Choroid plexus epithelial cell (primary cell): ENCODE data around the gene RIC1.

- RRBS: no CpG with 5 or more reads among the region's 16 CpGs
These were observed 166.4 kb downstream of the SMARCA2 start for GRCh38 chr9:2181158-2182435.

DNA sequence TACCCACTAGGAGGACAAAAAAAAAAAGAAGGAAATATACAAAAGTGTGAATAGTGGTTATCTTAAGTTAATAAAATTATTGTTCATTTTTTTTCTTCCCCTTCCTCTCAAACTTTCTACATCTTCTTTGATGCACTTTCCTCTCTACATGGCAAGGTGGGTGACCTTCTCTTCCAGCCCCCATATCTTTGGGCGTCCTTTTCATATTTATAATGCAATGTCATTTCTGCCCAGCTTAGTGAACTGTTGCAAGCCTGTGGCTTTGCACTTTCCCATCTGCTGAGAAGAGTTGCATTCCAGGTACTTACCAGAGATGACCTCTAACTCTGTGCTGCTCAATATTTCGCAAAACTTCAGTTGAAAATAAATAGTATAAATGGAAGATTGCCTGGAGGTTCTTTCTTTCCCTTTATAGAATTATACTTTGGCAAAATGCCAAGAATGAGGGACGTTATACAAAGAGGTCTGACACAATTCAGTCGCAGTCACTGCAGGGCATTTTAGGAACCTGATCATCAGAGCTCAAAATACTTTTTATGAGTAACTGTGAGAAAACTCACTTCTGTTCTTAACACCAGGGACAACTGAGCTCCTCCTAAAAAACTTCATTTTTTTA lies 19.0 kb upstream of the VLDLR start:
- RRBS: no CpG with 5 or more reads among the region's 4 CpGs

GRCh38 chr9:3180870-3181915 lies 337.3 kb upstream of the PUM3 start:
- RRBS: 7% methylated on average over 25 of the region's 88 CpGs

GRCh38 chr9:3330299-3330850 lies 195.4 kb downstream of the RFX3 start:
- RRBS: no CpG with 5 or more reads among the region's 8 CpGs

- RRBS: no CpG with 5 or more reads among the region's 5 CpGs
These were observed 39.4 kb downstream of the RFX3 start for GRCh38 chr9:3486313-3486814.

DNA sequence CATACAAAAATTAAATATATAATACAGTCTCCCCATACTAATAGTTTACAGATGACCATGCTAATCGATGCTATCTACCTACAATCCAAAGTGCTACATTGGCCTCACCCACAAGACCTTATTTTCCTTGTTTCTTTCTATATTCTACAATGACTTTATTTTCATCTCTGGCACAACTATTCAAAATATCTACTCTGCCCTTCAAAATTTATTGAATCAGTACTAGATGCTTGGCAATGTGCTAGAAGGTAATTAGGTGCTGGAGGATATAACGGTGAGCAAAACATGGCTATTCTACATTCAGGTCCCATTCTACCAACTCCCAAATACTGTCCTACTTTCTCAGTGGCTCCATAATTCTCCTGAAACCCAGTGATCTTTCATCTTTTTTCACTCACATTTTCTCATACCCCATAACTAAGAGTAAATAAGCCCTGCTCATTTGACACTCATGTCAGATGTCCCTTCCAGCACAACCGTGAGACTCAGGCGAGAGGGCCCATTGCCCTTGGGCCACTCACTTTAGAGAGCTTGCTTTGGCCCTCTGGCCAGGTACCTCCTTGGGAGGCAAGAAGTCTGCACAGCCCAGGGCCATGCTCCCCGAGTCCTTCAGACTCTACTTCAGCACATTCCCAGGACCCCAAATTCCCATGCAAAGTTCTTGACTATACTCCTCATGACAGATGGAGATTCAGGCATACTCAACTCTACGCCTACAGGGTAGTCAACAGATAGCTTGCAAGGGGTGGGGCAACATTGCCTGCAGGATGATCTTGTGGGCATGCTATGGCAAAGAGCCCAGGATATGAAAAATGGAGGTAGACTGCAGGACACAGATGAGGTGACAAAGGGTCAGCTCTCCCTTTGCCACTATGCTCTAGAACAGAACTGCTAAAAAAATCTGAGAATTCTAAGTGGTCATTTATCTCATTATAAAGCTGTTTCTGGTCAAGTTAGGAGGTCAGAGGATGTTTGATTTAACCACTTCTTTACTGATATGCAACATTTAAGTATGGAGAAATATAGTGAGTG lies 33.6 kb downstream of the RFX3 start:
- RRBS: no CpG with 5 or more reads among the region's 6 CpGs

GRCh38 chr9:4068507-4068762 lies 231.4 kb downstream of the GLIS3 start:
- RRBS: no CpG with 5 or more reads among the region's 1 CpG

DNA sequence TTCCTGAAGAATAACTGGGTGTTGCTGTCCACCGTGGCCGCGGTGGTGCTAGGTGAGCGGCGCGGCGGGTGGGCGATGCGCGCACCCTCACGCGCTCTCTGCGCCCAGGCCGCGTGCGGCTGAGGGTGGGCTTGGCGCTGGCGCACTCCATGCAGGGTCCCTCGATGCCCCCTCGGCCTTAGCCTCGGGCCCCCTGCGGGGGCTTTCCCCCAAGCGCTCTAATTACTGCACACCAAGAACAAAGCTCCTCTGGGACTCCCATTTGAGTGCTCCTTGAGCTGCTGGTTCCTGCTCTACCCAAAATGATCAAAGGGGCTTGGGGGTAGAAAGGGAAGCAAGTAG lies 422 bp downstream of the SLC1A1 start:
- RRBS: no CpG with 5 or more reads among the region's 23 CpGs

GRCh38 chr9:4495595-4495979 lies 5.3 kb downstream of the SLC1A1 start:
- RRBS: no CpG with 5 or more reads among the region's 3 CpGs

DNA sequence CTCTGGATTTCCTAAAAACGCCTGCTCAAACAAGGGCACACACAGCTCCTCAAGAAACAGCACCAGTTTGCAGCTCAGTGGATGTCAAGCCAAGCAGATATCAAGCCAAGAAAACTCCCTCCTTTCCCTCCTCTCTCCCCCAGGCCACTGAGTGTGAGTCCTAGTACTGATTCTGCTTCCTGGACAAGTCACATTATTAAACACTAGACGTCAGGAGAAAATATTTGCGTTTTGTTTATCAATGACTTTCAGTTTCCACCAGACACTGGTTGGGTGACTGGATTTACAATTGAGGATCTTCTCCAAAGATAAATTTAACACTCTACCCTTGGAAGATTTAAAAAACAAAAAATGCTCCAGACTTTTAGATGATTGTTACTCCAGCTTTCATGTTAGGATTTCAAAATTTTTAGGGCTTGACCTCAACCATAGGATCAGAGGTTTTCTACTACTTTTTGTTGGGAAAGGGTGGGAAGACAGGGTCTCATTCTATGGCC lies 59.7 kb downstream of the SLC1A1 start:
- RRBS: no CpG with 5 or more reads among the region's 3 CpGs

DNA sequence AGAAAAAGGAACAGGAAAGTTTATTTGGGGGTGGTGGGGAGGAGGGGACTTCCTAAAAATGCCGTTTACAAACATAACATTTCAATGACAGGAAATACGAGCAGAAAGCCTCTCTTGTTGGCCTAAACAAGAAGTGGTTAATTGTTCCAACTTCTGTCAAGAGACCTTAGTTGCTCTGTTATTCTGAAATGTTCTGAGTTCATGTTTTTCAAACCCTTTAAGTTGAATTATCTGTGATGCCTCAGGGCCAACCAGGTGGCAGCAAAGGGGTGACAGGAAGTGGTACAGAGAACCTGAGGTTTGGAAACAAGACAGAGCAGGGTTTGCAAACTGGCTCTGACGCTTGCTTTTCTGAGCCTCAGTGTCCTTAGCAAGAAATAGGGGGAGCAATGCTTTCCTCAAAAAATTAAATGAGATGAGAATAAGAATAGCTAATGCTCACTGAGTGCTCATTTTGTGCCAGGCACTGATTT lies 65.5 kb upstream of the PLPP6 start:
- RRBS: no CpG with 5 or more reads among the region's 3 CpGs

DNA sequence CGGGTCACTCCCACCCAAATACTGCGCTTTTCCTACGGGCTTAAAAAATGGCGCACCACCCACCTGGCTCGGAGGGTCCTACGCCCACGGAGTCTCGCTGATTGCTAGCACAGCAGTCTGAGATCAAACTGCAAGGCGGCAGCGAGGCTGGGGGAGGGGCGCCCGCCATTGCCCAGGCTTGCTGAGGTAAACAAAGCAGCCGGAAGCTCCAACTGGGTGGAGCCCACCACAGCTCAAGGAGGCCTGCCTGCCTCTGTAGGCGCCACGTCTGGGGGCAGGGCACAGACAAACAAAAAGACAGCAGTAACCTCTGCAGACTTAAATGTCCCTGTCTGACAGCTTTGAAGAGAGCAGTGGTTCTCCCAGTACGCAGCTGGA lies 56.0 kb upstream of the PLPP6 start:
- RRBS: no CpG with 5 or more reads among the region's 16 CpGs

DNA sequence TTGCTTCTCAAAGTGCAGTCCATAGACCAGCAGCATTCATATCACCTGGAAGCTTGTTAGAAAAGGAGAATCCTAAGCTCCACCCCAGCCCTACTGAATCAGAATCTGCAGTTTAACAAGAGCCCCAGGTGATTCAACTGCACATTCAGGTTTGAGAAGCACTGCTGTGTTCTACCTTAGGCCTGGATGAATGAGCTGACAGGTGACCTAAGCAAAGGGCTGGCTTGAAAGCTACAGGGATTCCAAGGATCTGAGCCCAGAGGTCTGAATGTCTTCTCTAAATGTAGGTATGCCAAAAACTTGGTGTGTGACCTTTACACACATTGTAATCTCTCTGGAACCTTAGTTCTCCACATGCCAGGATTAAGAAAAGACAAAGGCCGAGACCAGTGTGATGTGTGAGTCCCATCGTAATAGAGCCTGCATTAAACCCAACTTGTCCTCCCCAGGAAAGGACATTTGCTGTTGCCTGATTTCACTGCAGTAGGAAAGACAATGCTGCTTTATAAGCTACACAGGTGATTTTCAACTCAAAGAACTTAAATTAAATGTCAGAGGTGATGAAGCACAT lies 41.6 kb upstream of the PLPP6 start:
- RRBS: no CpG with 5 or more reads among the region's 2 CpGs

- RRBS: no CpG with 5 or more reads among the region's 6 CpGs
These were observed 7.3 kb downstream of the AK3 start for GRCh38 chr9:4733416-4734307.

DNA sequence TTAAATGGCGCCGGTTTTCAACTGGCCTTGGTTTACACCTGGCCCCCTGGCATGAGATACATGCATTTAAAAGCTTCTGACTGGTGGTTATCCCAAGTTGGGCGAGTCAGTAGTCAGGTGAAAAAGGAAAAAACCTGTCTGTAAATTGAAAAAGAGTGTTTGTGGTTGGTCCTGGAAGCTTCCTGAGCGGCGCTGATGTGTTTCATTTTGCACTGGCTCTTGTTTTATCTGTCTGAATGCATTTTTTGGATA lies 1.2 kb downstream of the RCL1 start:
- RRBS: no CpG with 5 or more reads among the region's 5 CpGs

DNA sequence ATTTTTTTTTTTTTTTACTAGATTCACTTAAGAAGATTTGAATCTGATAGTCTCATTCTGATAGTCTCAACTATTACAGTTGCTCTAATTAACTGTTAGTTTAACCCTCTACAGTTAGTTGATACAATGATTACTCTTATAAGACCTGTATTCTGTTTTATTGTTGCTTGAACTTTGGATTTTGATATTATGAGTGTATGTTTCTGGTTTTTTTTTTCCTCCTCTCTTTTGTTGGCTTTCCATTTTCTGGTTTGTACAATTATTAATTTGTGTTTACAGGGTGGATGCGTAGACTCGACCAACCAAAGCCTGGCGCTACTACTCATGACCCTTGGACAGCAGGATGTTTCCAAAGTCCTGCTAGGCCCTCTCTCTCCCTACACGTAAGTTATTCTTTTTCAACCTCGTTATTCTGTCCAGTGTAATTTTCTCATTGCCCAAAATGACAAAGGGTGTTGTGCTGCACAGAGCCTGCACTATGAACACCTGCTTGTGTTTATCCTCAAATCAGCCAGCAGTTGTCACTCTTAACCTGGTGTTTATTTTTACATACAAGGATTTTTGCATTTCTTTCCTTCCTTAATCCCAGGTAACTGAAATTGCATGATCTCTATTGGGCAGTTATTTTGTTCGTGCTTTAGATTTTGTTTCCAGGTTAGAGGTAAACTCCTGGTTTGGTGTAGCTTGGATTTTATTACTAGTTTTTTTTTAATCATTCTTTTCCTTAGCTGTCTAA lies 56.6 kb downstream of the RCL1 start:
- RRBS: no CpG with 5 or more reads among the region's 6 CpGs

- RRBS: no CpG with 5 or more reads among the region's 2 CpGs
These were observed 6.6 kb upstream of the RLN2 start for GRCh38 chr9:5311241-5311440.

- RRBS: no CpG with 5 or more reads among the region's 2 CpGs
These were observed 12.9 kb downstream of the RLN1 start for GRCh38 chr9:5326821-5327207.

DNA sequence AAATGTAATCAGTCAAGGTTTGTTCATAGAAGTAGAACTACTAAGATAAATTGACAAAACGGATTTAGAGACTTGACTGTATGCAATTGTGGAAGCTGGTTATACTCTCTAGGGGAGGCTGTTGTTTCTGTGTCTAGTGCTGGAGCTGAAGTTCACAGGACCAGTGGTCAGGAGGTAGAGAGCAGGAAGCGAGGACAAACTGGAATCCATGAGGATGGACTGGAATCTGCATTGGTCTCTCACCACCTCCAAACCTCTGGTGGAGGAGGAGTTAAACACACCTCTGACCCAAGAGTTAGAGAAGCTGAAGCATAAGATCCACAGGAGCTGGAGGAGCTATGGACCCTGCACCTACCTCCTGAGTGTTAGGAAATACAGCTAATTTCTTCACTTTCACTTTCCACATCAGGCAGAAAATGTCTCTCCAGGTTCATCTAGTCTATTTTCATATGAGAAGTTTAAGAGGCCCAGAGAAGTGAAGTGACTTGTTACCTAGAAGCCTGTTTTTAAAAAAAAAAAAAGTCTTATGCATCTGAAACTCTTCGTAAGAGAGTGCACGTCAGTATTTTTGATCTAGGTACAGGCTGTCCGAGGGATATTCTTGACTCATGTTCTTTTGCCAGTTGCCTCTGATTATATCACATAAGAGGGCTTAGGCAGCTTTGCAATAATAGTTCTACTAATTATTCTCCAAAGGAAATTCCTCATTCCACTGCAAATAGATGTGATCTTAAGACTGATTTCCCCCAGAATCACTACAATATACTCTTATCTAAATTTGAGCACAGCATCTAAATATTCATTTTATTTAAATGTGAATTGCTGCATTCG lies 20.1 kb upstream of the RIC1 start:
- RRBS: no CpG with 5 or more reads among the region's 6 CpGs

- RRBS: 2% methylated on average over 34 of the region's 86 CpGs
These were observed at the start of gene RIC1 for GRCh38 chr9:5629047-5629995. Gene RIC1, plus strand, starts transcription at chr9:5629107.